Left colon (tissue), 1 donor: ENCODE results near the gene IER3IP1.

DNA sequence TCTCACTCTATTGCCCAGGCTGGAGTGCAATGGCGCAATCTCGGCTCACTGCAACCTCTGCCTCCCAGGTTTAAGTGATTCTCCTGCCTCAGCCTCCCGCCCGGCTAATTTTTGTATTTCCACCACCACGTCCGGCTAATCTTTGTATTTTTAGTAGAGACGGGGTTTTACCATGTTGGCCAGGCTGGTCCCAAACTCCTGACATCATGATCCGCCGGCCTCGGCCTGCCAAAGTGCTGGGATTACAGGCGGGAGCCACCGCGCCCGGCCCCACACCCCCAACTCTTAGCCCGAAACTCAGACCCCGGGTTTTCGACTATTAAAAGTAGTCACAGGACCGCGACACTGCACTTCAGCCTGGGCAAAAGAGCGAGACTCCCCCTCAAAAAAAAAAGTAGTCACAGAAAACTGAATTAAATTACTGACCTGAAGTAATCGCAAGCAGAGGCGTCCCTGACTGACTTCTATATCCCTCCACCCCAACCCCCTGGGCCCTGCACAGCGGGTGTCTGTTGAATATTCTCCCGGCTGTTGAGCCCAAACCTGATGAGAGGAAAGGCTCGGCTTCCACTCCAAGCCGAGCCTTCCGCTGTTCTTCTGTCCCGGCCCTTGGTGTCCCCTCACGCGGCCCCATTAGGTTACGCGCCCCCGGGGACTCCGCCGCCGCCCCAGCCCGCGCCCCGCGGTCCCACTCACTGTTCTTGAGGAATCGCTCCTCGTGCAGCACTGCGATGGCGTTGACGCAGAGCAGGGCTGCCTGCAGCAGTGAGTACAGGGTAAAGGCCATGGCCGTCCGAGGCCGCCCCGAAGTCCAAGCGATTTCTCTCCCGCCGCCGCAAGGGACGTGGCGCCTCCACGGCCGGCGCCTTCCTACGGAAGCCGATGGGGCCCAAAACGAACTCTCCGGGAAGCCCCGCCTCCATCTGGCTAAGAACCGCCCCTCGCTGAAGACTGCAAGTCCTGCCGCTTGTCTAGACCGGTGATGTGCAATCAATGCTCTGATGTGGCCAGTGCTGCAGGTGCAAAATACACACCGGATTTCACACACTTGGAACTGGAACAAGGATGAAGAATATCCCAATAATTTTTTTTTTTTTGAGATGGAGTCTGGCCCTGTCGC lies at the start of gene IER3IP1:
TSS of gene IER3IP1 (minus strand) at position 874 of the 1,120 bp plus-strand sequence.
- PRO-cap = unidirectional peak, minus-strand start at position 872 of the sequence

GRCh38 chr18:47263159-47264027 lies 11.9 kb upstream of the SKOR2 start:
- PRO-cap = no peak

GRCh38 chr18:47423080-47423502 lies 171.6 kb upstream of the SKOR2 start:
- PRO-cap = unidirectional peak, plus-strand start at chr18:47423360

DNA sequence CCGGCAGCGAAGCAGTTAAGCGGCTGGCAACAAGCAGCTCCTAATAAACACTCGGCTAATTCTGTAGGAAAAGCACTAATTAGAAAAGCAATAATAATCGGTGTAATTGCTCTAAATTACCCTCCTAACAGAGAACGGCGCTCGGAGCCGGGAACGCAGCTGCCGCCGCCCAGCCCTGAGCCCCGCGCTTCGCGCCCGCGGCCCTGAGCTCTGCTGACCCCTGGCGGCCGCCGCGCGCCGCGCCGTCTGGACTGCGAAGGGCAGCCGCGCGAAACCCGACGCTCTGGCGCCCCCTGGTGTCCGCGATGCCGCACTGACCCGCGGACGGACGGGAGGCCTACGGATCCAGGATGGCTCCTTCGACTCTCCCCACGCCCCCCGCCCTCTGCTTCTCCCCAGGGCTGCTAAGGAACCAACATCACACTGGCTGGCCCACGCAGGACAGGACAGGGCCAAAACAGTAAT lies 181.4 kb downstream of the SMAD2 start:
- PRO-cap = no peak

DNA sequence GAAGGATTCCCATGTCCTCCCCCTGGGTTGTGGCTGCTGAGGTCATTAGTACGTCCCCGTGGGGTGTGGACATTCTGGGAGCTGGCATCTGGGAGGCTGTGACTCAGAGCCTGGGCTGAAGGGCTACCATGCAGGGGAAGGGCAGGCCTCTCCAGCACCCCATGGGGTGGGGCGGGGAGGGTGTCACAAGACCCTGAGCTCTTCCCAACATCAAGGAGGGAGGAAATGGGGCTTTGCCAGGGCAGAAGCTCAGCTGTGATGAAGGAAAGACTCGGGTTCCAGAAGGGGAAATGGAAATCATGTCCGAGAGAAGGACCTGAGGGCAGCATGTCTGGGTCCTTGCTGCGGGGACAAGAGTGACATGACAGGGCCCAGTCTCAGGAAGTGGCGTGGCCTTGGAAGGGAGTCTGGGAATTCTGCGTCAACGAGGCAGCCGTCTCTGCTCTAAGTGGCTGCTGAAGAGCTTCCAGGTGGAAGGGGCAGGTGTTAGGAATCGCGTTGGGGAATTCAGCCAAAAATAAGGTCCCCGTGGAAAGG lies 105.9 kb upstream of the SMAD2 start:
- PRO-cap = no peak

- PRO-cap = no peak
Observed at GRCh38 chr18:48449188-48449693, 40.1 kb upstream of the ZBTB7C start.

DNA sequence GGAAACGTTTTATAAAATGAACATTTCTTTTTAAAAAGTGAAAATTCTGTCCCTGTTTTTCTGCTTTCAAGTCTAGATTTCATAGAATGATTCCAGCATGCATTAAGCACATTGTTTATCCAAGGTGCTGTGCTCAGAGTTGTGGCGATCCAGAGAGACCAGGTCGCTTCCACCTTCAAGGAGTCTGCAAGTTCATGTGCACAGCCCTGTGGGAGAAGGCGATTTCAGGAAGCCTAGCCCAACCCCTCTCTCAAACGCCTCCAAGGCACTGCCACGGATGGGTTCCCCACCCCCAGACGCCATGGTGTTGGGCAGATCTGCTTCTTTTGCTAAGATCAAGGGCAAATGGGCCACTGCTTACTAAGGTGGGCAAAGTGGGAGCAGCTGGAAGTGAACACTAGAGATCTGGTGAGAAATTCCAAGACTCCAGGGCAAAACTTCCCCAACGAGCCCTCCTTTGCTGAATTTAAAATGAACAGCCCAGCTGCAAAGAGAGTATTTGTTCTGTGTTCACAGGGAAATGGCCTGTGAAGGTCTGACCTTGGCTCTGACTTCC lies 45.0 kb upstream of the ZBTB7C start:
- PRO-cap = no peak

DNA sequence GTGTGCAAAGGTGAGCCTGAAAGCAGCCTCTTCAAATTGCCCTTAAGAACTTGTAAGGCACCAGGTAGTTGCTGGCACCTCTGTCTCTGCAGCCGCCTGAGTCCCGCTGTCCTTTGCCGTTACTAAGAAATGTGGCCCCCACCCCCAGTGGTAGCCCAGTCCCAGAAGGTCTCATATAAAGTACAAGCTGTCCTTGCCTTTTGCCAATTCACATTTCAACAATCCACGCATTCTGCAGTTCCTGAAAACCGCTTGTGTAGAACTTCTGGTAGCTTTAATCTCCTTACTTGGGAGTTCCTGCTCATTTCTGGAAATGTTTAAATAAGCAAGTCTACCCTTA lies 148.9 kb downstream of the CTIF start:
- PRO-cap = no peak

DNA sequence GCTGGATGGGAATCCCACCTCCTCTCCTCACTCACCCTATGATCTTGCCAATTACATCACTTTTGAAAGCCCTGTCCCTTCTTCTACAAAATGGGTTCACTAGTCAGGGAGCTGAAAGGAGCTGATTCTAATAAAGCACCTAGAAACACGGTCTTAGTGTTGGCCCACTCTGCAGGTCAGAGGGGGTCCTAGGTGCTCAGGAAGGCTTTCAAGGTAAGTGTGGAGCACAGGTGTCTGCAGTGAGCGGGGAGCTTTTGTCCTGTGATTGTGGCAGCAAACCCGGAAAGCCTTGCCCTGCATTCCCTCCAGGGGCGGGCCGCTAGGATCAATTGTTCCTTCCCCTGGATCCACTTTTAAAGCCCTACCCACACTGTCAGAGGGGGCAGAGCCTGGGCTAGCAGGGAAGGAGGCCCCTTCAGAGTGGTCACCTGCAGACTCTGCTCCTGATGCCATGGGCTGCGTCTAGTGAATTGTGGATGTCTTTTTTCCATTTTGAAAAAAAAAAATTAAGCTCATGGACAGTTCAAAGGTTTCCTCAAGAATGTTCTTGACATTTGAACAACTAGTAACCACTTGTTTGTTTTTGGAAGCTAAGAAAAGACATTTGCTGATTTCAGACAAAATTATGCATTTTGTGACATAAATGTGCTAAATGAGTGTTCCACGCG lies 176.1 kb downstream of the CTIF start:
- PRO-cap = no peak

- PRO-cap = no peak
Observed at GRCh38 chr18:48775157-48775888, 175.4 kb downstream of the SMAD7 start.

DNA sequence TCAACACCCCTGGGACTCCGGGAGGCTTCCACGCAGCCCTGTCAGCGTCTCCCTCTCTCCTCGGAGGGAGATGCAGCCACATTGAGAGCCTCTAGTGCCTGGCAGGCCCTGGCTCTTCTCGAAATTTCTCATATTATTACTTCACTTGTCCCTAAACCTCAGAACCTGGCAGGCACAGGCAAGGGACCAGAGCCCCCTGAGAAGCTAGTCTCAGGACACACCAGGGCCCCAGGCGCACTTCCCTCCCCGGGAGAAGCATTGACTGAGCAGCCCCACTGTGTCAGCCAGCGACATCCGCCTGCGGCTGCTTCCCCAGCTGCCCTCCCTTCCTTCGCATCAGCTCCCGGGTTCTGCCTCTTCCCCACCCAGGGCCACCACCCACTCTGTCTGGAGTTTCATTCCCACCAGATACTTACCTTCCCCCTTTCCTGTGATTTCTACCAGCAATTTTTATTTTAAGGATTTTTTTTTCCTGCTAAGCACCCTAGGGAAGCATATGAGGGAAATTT lies 99.3 kb downstream of the SMAD7 start:
- PRO-cap = no peak

GRCh38 chr18:48873213-48873677 lies 77.5 kb downstream of the SMAD7 start:
- PRO-cap = no peak

DNA sequence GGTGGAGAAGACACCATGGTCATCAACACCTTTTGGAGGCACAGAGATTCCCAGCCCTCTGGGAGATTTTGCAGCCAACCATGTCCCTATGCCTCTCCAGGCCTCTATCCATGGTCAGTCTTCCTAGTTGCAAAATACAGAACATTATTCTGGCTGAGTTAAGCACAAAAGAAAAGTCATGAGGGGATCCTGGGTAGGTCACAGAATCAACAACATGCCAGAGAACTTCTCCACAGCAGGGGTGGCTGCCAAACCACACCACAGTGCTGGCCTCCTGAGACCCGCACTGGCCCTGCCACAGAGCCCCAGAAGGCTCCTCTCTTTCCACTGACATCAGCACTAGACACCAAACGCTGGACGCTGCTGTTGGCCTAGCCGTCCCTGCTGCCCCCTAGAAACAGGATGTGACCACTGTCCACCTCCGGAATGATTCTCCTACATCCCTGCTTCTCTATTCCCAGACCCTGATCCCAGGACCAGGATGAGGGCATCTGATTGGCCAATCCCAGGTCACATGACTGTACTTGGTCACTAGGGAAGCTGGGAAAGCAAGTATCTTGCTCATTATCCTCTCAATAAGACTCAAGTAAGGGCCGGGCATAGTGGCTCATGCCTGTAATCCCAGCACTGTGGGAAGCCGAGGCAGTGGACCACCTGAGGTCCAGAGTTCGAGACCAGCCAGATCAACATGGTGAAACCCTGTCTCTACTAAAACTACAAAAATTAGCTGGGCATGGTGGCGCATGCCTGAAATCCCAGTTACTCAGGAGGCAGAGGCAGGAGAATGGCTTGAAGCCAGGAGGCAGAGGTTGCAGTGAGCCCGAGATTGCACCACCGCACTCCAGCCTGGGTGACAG lies 47.6 kb downstream of the SMAD7 start:
- PRO-cap = no peak

- PRO-cap = no peak
Observed at GRCh38 chr18:48921597-48922122, 29.1 kb downstream of the SMAD7 start.

DNA sequence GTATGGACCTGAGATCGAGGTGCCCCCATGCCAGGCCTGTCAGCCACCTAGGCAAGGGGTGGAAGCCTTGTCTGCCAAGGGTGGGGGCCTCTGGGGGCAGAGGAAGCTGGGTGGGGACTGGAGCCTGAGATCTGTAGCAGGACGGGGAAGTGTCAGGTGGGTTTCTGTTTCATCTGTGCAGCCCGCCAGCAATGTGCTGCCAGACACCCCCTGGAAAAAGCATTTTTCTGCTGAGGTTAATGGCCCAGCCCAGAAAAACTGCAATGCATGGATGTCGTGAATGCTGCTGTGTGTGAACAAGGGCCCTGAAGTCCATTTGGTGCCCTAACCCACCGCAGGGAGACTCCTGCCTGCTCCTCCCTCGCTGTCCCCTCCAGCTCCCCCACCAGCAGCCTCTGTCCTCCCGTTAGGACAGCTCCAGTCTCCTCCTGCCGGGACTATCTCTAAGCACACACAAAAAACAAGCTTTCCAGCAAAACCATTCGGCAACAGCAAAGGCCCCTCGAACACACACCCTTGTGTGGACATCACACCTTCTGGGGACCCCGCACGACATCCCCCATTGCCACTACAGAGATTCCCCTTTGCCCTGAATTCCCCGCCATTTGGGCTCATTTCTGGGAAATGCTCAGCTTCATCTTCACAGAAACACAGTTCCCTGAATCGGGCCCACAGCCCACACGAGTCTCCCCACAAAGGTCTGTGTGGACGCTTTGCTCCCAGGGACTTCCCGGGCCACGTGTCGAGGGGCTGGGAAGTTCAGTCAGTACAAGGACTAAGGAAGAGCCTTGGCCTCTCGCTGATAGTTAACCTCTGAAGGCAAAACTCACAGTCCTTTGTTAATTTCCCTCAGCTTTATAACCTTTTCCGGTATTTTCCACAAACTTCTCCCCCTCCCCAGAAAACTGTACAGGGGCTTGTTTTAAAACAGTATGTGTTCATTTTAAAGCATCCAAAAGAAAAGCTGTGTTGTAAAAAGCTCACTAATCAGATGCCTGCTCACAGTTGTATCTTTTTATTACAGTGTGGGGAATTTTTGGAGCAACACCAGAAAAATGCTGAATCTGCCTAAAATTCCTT lies 26.1 kb downstream of the SMAD7 start:
- PRO-cap = no peak

- PRO-cap = bidirectional peak, plus-strand start at chr18:48937721, minus-strand start at chr18:48937677
Observed at GRCh38 chr18:48937285-48938390, 13.1 kb downstream of the SMAD7 start.

GRCh38 chr18:48947977-48948966 lies 2.5 kb downstream of the SMAD7 start:
- PRO-cap = unidirectional peak, plus-strand start at chr18:48948633; bidirectional peak, plus-strand start at chr18:48948858, minus-strand start at chr18:48948690; bidirectional peak, plus-strand start at chr18:48948885, minus-strand start at chr18:48948899

DNA sequence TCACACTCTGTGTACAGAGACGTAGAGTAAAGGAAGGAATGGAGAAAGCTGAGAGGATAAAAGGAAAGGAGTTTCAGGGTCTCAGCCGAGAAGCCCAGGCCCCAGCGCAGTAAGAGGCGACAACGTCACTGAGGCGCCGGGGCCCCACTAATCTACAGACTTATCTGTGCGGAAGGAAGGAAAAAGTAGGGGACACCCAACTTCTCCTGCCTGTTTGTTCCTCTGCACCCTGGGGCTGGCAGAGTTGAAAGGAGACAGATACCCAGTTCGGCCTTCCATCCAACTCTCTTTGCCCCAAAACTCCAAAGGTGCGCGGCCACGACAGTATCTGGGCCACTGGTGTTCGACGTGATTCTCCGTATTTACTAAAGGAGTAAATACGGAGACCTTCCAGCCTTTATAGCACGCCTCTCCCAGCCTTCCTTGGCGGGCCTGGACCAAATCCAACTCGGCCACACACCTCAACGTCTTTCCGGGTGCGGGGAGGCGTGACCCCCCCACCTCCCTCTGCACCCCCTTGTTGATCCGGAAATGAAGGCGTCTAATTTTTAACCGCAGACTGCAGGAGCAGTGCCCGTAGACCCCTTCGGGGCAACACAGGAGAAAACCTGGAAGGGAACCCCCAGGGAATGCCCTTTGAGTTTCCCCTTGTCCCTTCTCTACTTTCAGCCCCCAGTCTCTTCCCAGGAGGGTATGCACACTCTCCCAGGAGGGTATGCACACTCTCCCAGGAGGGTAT lies 1.6 kb downstream of the SMAD7 start:
- PRO-cap = bidirectional peak, plus-strand start at position 544 of the sequence, minus-strand start at position 367 of the sequence

- PRO-cap = bidirectional peak, plus-strand start at chr18:48980096, minus-strand start at chr18:48979988
Observed at GRCh38 chr18:48979903-48980559, 29.3 kb upstream of the SMAD7 start.

DNA sequence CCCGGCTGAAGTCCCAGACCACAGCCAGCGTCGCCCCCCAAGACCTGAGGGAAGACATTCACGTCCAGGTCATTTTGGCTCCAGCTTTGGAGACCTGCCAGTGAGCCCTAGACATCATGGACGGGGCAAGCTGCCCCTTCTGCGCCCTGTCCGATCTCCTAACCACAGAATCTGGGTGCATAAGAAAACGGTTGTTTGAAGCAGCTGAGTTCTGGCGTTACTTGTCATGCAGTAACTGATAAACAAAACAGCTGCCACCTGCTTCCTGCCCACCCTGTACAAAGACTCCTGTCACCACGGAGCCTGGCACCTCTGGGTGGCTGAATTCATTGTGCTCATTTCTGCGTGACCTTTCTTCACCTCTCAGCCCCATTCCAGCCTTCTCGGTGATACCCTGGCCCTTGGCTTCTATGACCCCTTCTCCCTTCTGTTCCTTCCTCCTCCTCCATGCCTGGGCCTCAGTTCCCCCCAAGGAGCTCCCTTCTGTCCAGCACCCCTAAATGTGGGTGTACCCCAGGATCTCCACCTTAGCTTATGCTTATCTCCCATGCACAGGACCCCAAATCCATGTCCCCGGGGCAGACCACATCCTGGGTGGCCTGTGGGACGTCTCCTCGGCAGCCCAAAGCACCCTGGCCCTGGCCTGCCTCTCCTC lies 72.7 kb upstream of the SMAD7 start:
- PRO-cap = no peak